Paraaortic lymph node (tissue), 1 donor: ENCODE measurements around a stretch of chr12.

DNA sequence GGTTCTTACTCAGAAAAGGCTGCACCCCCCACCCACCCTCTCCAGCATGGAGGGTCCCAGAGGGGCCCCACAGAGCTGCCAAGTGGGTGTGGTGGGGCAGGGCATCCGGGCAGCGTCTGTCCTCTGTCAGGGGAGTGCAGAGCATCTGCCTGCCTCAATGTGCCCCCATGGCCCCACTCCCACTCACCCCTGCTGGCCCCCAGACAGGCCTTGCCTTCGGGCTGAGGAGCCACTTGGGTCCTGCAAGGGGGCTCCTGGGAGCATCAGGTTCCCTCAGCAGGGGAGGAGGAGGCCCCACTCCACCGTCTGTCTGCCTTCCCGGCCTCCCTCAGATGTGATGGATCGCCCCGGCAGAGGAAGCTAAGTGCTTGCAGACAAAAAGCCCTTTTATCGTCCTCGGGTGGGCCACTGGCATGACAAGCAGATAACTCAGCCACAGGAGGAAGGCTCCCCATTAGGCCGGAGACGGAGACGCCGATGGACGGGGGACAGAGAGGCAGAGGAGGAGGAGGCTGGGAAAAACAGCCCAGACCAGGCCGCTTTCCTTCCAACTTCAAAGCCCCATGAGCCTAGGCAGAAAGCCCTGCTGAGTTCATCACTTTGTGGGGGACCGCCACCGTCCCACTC is 35.1 kb downstream of the NCOR2 start:
- PRO-cap, result no peak

DNA sequence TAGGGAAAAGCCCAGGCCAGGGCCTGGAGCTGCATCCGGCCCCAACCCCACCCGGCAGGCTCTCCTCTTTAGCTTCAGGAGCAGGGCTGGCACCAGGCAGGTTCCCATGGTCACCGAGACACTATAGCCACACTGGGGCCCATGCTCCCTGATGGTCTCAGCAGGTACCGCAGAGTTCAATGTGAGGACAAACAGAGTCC is 9.5 kb downstream of the NCOR2 start:
- PRO-cap, result no peak

DNA sequence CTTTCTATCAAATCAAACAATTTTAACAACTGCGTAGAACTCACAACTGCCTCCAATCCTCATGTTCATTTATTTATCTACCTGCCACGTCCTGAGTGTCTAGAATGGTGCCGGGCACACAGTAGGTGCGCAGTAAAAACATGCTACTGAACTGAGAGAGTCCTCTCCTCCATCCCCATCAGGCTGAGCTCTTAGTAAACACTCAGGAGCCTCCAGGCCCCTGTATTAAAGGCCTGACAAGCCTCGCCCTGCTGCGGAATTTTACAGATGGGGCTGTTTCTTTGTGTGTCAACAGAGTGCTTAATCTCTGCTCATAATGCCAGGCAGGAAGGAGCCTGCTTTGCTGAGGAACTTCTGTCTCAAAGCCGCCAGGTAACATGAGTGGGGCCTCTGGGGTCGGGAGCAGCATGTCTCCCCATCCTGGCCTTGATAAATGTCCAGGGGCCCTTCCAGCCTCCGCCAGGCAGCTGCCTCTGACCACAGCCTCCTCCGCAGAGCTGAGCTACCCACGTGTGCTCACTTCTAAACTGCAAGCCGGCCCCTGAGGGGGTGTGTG is 115.8 kb upstream of the NCOR2 start:
- PRO-cap, result no peak

DNA sequence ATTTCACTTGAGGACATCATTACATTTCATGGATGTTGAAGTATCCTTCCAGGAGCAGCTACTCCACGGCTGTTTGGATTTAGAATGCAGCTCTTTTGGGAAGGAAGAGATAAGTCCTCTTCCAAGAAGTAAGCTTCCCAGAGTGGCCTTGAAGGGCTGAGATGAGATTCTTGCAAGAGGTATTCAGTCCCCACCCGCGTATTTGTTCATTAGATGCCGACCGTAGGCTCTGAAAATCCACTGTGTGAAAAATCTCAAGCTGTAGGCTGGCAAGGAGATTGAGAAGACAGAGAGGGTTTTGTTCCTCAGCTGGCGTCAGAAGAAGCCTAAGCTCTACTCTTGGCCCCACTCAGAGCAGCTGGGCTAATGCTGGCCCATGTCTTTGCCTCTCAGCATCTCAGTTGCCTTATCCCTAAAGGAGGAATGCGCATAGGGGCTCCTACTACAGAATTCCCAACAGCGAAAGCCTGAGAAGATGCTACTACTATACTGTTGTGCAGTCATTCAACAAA is 131.2 kb upstream of the NCOR2 start:
- PRO-cap, result no peak

DNA sequence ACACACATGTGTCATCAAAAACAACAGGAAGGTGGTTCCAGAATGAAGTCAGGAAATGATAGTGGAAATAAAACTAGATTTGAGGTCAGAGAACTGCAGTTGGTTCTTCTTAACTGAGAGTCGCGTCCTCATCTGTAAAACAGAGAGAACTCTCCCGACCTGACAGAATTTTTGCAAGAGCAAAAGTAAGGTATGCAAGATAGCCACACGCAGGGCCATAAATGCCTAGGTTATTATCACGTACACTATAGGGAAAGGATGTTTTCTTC is 67.3 kb downstream of the SCARB1 start:
- PRO-cap, result no peak

GRCh38 chr12:124831502-124832299 is 32.0 kb downstream of the SCARB1 start:
- PRO-cap, result no peak

- PRO-cap, result unidirectional peak, plus-strand start at chr12:124993032
Measured at GRCh38 chr12:124992824-124993274, 596 bp upstream of the BRI3BP start.

DNA sequence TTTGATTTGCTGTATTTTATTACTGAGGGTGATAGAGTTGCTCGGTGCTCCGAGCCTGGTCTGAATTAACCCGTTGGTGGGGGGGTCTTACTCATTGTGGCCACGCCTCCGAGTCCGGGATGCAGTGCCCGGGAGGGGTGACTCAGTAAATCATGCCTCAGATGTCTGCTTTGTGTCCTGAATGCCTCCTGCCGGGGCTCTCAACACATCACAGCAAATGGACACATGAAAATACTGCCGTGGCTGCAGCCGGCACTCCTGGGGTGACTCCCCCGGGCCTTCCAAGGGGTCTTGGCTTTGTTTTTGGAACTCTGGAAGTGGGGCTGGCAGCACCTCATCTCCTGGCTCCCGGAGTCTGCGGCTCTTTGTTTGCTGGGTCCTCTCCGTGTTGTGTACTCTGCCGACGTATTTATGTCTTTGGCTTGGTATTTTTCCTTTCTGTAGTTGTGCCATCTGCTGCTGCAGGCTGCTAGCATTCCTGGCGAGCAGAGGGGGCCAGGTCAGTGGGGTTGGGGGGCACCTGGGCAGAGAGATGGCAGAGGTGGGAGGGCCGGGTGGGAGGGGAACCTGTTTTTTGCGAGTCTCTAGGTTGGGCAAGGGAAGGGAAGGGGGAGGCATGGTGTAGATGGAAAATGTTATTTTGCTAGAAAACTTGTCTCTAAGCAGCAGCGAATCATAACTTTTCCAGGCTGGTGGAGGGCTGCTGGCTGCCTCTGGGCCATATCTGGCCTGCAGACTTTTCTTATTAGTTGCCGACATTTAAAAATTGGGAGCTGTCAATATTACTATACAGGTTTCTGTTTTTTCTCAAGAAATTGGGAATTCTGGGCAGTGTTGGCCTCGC is 8.2 kb downstream of the TMEM132B start:
- PRO-cap, result no peak

- PRO-cap, result no peak
Measured at GRCh38 chr12:125340772-125341429, 154.7 kb downstream of the TMEM132B start.

DNA sequence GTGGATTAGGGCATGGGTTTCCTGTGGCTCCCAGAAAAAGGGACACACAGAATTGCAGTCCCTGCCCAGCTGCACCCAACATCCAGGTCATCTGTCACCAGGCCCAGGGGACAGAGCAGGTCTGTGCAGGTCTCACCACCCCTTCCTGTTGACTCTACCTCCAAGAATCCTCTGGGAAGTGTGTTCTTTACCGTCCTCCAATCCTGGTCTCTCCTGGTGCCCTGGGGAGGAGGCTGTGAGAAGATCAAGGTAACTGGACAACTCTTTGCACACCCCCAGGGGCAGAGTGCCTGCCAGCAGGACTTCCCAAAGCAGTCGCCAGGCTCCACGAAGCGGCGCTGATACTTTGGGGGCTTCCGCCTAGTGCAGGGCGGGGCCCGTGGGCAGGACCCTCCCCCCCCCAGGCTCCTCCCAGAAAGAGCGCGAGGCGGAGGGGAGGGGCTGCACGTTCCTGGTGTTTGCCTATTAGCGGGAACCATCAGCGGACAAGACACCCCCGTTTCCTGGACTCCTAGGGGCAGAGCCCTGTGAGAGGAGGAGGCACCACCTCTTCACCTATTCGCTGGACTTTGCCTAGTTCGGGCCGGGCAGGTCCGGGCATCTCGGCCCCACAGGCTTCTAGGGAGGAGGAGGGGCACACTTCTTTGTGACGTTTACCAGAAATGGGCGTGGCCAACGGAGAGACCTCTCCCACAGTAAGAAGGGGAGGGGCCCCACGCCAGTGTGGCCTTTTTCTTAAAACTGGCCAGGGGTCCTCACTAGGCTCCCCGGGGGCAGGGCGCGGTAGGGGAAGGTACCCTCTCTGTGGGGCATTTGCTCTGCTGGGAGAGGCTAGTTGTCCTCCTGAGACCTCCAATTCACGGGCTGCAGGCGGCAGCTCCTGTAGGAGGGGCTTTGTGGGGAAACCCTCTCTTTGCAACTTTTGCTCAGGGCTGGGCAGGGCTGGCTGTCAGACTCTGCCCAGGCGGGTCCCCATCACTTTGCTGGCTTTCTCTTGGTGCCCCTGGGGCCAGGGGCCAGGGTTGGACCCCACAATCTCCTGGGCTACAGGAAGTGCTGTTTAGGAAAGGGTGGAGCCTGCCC is 797.2 kb downstream of the TMEM132B start:
- PRO-cap, result bidirectional peak, plus-strand start at position 520 of the sequence, minus-strand start at position 320 of the sequence

DNA sequence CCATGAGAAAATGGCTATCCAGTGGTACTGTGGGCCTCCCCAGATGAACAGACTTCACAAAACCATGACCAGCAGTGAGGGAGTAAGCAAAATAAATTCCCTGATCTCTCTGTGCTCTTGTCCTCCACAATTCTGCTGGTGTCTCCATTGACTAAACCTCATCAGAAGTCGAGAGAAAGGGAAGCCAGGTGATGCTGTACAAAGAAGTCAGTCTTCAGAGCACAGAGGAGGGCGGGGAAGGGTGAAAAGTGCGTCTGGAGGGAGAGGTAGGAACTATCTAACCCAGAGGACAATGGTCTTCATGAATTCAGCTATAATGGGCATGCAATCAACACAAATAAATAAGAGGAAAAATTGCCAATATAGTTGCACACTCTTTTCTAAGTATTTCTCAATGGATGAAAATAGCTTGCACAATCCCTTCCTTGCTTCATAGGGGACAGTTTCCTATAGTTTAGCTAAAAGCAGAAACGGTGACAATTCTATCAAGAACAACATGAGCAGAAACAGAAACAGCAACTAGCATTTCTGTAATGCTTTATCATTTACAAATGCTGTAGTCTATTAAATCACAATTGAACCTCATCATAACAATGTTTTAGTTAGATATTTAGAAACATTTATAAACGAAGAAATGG is 810.2 kb downstream of the TMEM132B start:
- PRO-cap, result no peak

DNA sequence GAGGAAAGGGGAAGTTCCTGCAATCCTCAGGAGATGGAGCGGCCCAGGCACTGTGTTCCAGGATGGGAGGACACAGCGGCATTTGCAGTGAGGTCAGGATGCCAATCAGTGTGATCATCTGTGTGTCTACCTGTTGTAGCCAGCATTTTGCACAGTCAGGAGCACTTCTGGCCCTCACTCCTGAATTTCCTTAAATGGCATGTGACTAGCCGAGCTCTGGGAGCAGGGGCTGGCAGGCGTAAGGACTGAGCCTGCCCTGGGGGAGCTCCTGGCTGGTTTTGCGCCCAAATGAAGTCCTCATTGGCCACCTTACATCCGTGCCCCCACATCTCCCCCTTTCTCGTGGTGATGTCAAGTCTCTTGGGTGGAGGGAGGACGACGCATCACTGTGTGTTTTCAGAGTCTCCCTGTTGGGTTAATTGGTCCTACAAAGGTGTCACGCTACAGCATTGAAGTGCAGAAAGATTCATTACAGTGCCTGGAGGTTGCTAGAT is 1479.7 kb upstream of the TMEM132C start:
- PRO-cap, result no peak

- PRO-cap, result no peak
Measured at GRCh38 chr12:127162812-127163012, 1104.3 kb upstream of the TMEM132C start.

- PRO-cap, result no peak
Measured at GRCh38 chr12:128365525-128366440, 98.8 kb downstream of the TMEM132C start.

GRCh38 chr12:128664095-128664438 is 159.7 kb downstream of the SLC15A4 start:
- PRO-cap, result unidirectional peak, plus-strand start at chr12:128664174

DNA sequence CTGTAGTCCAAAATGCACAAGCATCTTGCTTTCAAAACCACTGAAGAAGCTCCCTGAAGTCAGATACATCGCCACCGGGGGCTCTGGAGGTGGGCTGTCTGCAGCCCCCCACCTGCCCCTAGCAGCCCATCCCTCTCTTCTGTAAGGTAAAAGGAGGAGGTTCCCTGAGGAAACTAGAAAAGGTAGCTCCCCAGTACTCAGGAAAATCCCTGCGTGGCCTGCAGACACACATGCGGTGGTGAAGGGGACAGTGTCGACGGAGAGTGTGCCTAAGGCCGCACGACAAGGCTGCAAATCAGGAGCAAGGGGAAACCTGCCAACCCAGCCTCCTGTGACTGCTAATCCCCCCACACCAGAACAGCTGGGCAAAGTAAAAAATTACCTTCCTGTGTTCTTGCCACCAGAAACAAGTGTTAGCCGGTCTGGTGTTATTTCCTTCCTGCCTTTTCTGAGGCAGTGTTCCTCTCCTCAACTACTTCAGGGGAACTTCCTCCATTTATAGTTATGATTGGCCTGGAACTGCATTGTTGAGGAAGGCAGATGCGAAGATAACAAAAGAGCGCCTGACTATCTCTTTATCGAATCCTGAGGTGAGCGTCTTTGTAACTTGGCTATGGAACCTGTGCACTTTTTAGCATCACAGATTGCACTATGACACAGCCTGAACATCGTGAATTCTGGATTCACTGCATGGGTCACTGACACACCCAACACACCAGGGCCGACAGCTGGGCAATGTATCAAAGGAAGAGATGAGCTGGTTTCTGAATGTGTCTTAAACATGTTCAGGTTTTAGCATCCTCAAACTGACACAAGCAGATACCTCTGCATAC is 29.1 kb downstream of the SLC15A4 start:
- PRO-cap, result no peak

DNA sequence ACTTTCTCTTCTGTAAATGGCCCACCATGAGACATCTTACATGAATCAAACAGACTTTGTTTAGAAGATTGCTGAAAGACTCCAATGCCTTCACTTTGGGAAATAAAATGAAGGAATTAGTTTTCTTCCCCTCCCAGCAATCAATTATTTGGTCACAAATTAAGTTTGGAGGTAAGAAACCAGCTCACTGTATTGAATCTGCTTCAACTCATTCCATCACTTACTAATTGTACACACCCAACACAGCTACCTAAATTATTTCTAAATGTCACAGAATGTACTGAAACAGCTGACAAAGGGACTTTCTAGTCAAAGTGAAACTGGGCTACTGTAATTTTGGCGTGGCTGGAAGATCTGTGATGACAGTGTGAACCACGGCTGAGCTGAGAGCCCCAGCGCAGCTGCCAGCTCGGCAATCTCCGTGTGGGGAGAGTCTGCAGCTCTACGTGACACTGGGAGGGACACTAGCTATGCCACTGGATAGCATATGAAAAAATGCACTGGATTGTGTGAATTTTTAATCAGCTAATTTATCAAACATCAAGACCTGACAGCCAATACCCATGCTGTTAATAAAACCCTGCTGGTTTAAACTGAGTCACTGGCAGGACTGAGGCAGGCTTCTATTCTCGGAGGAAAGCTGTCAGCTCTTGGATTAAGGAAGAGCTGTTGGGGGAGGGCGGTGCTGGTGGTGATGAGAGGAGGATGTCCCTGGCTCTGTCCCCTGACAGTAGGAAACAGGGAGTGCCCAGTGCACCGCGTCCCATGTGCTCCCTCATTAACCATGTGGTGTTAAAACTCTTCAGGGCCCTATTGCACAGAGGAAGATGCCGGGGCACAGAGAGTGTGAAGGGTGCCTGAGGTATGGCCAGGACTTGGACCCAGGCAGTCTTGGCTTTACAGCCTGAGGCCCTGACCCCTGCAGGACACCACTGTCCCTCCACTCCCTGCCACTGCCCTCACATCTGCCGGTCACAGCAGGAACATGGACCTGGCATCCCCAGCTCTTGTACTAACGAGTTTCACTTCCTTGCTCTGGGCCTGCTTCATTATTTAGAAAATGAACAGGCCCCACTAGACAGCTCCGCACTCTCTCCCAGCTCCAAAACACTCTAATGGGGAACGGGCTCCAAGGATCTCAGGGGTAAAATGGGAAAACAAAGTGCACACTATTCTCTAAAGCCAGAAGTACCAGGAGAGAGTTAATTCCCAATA is 13.3 kb downstream of the SLC15A4 start:
- PRO-cap, result bidirectional peak, plus-strand start at position 365 of the sequence, minus-strand start at position 225 of the sequence

DNA sequence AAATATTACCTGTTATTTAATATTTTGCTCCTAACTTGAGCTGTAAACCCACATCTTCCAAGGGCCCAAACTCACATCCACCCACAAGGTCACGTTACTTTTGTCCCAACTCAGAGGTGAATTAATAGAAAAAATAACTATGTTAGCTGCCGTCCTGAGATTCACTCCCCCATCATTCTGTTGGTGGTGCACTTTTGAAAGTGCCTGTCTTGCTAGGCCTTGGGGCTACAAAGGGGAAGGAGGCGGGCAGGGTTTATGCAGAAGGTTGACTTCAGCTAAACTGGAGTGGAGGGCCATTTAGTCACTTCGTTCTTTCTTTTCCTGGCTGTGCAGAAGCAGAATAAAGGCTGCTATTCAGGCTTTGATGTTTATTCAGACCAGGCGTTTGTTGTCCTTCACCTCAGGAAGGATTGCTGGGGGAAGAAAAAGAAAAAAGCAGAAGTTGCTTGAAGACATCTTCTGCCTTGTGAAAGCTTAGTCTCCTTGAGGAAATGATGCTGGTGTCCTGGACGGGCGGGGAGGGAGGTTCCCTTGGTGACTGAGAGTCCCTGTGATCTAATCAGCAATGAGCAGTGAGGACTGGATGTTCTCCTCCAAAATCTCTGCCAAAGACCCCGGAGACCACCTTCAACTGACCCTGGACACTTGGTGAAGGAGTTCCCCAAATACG is 3.9 kb downstream of the GLT1D1 start:
- PRO-cap, result no peak

GRCh38 chr12:128871554-128871909 is 18.3 kb downstream of the GLT1D1 start:
- PRO-cap, result no peak

DNA sequence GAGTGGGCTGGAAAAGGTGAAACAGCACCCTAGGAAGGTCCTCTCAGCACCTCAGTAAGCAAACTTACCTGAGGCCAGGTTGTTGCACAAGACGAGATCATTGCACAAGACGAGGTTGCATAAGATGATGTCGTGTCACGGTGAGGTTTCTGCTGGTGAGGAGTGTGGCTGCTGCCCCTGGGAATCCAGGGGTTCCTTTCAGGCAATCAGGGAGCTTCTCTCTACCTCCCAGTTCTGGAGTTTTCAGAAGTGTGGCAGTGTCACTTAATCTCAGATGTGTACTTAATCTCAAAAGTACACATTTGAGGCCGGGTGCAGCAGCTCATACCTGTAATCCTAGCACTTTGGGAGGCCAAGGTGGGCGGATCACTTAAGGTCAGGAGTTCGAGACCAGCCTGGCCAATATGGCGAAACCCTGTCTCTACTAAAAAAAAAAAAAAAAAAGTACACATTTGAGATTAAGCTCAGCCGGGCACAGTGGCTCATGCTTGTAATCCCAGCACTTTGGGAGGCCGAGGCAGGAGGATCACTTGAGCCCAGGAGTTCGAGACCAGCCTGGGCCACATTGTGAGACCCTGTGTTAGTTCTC is 85.8 kb downstream of the GLT1D1 start:
- PRO-cap, result no peak